ENCODE results near the gene ADNP2.

DNA sequence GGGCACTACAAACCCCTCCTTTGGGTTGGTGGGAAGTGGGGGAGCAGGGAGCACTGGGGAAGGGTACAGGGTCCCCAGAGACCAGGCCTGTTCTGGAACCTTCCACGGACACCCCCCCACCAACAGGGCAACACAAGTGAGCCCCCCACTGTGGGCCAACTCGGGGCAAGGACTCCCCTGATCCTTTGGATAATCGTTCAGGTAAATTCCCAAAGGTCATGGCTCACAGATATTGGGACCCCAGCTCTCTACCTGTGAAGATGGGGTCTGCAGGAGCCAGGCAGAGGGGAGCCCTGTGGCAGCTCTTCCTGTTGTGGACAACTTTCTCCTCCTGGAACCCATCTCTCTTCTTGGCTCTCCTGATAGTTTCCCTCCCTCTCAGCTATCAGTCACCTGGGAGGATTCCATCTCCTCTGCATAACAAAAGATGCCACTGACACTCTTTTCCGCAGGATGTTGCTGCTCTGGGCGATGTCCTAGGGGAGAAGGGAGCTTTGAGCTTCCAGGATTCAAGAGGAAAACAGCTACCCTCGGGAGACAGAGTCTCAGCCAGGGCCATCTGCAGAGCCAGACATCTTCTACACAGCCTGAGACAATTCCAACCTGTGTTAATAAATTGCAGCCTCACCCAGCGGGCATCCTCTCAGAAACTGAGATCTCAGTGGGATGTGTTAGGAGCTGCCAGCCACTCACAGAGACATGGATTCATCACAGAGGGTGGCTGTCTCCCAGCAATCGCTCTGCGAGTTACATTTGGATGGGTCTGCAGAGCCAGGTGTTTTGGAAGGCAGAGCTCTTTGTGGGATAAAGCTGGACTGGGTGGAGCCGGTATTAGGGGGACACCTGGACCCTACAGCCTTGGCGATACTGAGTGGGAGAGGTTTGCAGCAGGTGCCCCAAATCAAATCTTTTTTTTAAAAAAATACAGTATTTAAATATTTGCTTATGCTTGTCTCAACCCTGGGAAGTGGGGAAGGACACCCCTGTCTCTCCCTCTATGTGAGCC lies 35.3 kb downstream of the MBP start:
- PRO-cap: no peak

- PRO-cap: unidirectional peak, minus-strand start at chr18:77106475
Observed at GRCh38 chr18:77105937-77106871, 26.4 kb downstream of the MBP start.

DNA sequence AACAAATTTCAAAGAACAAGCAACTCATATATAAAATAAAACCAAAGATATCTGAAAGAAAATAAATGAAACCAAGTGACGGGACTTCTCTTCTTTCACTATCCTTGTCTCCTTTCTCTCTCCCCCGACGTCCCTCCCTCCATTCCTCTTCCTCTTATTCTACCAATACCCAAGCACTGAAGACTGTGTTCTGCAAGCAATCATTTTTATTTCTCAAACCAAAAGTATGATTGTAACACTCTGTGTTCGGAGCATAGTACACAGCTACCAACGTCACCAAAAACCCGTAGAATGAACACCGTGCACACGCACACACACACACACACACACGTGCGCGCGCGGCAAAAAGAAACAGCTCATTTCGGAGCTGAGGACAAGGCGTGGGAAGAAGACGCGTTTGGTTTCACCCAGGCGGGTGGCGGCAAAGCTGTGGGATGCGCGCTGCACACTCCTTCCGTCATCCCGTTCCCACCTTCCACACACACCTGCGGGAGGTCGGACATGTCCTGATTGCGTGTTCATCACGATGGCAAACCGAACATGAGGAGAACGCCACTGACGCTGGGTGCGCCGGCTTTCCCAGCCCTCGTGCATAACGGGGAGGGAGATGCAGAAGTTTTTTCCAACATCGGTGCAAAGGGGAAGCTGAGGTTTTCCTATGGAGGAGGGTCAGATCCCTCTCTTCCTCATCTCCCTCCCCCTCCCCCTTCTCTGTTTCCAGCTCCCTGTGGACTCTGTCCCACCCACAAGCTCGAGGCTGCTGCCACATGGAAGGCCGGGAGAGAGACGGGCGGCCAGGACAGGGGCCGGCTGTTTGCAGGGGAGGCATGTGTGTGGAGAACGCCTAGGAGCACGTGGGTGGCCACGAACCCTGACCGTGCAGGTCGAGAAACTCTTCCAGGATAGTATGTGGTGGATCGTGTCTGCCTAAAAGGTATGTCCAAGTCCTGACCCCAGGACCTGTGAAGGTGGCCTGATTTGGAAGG lies 20.4 kb downstream of the MBP start:
- PRO-cap: bidirectional peak, plus-strand start at position 768 of the sequence, minus-strand start at position 594 of the sequence

DNA sequence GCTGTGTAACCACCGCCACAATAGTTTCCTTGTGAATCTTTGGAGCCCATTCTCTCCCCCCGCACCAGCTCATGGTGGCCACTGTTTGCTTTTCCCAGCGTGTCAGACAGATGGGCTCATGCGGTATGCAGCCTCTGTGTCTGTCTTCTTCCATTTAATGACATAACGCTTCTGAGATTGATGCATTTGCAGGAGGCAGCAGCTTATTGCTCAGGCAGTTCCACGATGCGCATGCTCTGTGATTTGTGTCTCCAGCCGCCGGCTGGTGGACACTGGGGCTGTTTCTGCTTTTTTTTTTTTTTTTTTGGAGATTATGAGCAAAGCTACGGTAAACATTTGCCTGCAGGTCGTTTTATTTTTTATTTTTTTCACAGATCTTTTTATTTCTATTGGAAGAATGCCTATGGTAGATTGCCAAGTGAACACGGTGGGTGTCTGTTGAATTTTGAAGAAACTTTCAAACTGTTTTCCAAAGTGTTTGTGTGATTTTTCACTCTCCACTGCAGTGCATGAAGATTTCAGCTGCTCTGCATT lies 117.8 kb downstream of the GALR1 start:
- PRO-cap: no peak

GRCh38 chr18:79068129-79068923 lies 868 bp upstream of the ATP9B start:
- PRO-cap: no peak

DNA sequence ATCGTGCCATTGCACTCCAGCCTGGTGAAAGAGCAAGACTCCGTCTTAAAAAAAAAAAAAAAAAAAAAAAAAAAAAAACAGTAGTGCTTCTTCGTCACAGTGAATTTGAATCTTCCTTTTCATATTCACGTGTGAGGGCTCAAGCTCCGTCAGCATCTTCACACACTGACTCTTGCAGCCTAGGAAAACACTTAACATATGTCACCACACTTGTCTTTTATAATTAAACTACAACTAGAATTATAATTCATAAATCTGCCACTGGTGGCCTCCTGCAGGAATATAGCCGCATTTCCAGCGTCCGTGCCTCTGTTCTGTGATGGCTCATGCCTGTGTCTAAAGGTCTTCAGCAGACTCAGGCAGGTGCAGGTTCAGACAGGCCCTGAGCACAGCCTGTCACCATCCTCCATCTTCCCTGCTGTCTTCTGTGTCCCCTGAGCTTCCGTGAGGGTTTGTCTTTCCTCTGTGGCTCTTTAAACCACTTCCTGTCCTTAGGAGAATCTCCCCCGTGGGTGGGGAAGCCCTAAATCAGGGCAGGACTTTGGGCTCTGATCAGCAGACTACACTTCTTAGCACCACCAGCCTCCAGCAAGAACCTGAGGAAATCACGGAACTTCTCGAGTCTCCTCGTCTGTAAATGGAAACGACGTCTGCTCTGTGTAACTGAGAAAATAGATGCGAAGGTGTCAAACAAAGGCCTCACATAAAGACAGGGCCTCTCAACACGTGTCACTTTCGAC lies 24.2 kb upstream of the NFATC1 start:
- PRO-cap: no peak

- PRO-cap: bidirectional peak, plus-strand start at chr18:79393778, minus-strand start at chr18:79393899; bidirectional peak, plus-strand start at chr18:79394164, minus-strand start at chr18:79394001; bidirectional peak, plus-strand start at chr18:79394511, minus-strand start at chr18:79394220
Observed at GRCh38 chr18:79393585-79394581, 1.8 kb upstream of the NFATC1 start.

DNA sequence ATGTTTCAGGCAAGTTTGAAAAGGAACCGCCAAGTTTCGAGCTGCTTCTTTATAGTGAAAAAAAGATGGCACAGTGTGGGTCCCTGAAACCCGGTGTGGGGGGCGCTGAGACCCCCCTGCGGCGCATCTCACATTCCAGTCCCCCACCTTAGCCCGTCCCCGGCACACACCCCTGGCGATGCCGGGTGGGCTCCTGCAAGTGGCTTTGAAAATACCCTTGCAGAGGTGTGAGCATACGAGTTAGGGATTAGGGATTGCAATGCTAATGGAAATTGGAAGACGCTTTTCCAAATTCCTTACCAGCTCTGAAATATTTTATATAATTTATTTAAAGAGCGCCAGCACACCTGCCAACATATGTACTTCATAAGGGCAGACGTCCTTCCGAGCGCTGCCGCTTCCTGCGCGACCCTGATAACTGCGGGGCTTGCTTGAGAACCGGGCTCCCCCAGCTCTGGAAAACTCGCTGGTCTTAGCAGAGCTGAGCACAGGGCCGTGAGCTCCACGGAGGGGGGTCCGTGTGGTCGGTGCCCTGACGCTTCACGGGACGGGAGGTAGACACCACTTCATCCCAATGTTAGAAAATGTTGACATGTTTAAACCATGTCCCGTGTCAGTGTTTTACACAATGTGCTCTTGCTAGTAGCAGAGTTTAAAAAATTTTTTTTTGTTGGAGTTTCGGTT lies 1.4 kb downstream of the NFATC1 start:
- PRO-cap: no peak

DNA sequence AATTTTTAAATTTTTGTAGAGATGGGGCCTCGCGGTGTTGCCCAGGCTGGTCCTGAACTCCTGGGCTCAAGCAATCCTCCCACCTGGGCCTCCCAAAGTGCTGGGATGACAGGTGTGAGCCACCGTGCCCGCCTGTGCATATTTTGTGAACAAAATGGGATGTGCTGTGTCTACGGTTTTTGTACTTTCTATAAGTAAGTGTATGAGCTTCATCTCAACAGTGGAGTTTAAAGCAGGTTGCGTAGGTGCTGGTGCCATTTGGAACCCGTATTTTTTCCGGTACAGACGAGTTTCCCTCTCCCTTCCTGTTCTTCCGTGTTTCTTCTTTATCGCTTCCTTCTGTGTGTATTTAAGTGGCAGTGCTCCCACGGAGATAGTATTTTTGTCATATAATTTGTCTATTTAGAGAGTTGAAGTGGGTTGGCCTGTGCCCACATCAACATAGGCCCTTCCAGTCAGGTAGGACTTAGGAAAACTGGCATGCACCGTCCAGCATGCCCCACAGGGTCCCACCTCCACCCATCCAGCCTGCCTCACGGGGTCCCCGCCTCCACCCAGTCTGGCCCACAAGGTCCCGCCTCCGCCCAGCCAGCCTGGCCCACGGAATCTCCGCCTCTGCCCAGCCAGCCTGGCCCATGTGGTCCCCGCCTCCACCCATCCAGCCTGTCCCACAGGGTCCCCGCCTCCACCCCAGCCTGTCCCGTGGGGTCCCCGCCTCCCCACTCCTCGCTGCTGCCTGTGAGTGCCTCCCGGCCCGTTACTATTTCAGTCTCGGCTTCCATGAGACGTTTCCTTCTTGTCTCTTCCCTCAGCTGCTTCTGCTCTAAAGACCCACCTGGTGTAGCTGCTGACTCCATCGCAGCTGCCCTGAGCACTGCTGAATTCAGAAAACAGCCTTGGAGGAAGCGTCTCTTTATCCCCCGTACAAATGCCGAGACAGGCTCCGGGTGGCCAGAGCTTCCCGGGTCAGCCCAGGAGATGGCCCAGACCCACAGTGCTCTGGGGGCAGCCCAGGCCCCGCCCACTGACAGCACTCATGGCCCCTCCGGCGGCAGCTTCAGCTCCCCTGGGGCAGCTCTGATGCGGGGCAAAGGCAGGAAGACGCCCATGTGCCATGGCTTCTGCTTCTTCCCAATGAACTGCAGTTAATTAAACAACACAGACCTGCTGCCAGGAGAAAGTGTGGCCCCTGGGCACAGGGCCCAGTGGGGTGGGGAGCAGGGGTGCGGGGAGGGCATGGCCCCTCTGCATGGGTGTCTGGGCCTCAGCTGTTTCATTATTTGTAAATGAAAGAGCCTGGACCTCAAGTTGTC lies 69.6 kb downstream of the NFATC1 start:
- PRO-cap: bidirectional peak, plus-strand start at position 1,074 of the sequence, minus-strand start at position 1,001 of the sequence

DNA sequence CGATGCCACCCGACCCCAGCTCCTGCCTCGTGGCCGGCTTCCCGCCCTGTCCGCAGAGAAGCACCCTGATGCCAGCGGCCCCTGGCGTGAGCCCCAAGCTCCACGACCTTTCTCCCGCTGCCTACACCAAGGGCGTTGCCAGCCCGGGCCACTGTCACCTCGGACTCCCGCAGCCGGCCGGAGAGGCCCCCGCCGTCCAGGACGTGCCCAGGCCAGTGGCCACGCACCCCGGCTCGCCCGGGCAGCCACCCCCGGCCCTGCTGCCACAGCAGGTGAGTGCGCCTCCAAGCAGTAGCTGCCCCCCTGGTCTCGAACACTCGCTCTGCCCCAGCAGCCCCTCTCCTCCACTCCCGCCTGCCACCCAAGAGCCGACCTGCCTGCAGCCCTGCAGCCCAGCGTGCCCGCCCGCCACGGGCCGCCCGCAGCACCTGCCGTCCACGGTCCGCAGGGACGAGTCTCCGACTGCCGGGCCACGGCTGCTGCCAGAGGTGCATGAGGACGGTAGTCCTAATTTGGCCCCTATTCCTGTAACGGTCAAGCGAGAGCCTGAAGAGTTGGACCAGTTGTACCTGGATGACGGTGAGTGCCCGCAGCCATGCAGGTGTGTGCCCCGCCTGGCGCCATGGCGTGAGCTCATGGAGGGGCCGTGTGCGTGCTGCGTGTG lies 90.8 kb downstream of the NFATC1 start:
- PRO-cap: no peak

DNA sequence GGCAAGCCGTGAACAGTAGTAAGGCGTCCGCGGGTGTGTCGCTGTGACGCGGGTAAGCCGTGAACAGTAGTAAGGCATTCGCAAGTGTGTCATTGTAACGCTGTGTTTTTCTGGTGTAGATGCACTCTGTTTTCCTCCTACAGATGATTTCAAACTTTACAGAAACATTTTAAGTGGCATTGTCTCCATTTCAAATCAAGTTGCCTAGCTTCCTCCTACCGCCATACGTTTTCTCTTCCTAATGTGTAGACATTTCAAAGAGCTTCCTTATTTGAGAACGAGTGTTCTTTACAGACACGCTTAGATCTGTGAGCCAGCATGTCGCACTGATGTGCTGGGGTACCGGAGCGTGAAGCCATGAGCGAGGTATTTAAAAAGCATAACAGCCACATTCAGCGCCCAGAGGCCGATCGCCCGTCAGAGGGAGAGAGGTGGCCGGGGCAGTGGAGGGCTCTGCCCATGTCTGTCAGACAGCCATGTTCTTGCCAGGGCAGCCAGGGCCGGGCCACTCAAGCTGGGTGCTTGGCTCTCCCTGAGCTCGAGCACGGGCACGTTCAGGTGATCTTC lies 100.3 kb downstream of the NFATC1 start:
- PRO-cap: no peak

DNA sequence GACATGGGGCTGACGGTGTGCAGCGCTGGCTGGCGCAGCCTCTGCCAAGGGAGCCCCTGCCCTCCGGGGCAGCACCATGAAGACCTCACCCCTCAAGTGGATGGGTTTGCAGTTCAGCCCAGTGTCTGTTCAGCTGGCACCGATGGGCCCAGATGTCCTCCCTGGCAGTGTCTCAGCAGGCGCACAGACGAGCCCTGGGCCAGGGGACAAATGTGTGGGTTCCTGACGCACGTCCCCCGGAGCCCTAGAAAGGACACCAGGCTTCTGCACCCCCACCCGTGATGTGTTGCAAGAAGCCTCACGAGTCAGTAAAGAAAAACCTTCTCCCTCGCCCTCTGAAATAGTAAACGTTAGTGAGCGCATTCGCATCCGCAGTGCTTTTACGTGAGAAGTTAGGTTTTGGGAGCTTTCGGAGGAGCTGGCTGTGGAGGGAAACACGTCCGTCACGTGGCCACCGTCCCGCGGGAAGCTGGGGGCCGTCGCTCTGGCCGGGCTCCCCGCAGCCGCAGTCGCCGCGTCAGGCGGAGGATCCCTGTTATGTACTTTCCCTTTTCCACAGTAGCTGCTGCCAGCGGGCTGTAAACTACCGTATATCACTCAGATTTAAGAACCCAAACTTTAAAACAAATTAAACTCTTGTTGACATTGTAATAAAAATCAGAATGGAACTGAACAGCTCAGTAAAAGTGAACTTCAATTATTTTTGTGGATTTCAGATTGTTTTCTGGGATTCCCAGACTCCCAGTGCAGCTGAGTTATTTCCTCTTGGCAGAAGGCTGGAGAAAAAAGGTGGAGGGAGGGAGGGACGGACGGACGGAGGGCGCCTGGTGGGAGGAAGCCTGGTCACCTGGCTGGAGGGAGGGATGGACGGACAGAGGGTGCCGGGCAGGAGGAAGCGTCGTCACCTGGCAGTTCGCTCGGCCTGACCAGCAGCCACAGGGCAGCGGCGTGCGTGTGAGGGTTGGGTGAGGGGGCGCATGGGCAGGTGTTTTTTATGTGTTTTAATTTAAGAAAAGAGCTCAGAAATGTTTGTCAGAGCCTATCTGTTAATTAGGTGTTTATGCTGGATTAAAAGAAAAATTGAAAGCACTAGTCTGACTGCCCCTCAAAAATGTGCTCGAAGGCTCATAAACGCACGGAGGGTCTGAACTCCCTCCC lies 112.1 kb downstream of the NFATC1 start:
- PRO-cap: no peak

DNA sequence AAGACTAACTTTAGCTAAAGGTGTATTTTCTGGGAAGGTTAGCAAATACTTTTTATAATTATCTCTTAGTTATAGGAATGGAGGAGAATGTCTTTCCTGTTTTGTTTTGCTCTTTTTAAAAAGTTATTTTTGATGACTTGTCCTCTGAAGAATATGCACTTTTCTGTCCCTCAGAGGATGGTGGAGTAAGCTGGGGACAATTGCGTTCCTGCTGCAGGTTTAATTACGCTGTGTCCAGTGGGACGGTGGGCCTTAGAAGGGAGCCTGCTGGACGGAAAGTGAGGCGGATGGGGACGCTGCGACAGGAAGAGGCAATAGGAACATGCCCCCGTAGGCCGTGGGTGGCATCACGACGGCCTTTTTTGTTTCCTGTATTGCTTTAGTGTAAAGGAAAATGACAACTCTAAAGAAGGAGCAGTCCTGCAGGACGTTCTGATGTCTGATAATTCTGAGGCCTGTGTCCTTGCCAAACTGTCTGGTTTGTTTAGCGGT lies 121.5 kb downstream of the NFATC1 start:
- PRO-cap: no peak

GRCh38 chr18:79690585-79691119 lies 11.0 kb downstream of the CTDP1 start:
- PRO-cap: no peak

DNA sequence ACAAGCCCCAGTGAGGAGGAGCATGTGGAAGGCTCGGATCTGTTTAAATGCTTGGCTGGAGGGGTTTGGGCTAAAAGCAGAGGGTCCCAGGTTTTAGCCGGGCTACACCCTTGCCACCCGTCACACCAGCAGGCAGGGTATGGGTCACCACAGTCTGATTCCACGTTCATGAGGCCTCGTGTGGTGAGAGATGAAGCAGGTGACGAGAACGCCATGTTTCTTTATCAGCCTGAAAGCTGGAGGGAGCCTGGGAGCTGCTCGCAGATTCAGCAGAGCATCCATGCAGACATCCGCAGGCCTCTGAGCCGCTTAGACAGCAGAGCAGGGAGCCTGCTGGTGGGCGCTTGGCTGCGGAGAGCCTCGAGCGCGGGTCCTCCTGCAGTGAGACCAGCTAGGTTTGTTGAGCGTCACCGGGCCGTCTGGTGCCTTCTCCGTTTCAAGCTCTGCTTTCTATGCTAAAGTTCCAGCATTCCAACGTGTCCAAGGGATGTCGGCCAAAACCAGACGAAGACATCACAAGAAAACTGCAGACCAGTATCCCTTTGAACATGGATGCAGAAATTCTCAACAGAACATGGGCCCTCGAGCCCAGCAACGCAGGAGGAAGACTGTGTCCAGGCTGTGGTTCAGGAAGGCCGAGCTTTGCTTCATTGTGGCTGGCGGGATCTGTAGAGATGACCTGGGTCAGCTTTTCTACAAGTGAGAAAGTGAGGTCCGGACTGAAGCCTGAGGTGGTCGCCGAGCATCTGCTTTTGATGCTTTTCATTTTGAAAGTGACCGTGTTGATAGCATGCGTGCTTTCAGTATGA lies 27.7 kb downstream of the CTDP1 start:
- PRO-cap: no peak

- PRO-cap: no peak
Observed at GRCh38 chr18:79791337-79792080, 6.2 kb upstream of the KCNG2 start.

DNA sequence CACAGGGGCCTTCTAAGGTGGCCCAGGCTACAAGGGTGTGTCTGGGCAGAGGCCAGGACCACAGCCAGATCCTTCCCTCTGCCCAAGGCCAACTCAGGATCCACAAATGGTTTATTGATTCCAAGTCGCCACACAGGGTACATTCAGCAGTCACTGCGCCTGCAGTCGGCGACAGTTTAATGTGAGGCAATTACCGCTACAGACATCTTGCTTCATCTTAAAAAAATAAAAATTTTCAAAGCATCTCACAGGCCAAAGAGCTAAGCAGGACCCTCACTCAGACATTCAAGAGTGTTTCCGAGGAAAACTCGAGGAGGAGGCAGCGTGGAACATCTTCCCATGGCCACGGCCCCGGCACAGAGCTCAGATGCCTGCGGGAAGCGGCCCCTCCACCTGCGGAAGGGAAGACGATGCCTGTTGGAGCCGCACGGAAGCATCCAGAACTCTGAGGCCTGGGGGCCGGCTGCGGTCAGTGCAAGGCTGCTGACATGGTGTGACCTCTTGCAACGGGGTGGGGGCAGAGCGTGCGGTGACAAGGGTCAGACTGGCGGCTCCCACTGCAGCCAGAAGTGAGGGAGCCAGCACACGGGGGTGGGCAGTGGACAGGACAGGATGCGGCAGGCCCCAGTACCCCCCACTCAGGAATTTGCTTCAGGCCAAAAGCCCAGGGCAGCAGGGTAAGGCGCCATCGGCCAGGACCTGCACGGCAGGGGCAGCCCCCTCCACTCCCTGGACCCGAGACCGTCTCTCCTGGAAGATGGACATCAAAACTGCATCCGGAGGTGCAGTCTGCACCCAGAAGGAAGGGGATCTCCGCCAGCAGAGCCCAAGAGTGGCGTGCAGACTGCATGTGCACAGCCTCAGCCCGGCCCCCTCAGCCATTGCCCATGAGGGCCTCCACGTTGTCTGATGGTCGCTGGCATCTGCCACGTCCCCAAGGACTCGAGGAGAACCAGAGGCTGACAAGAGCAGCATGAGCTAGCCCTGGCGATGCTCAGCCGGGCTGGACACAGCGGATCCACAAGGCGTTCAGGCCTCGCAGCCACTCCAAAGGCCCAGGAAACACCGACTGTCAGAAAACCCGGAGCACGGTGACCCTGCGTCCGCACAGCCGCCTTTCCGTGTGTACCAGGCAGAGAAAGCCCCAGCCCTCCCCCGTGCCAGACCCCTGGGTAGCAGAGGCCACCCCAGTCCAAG lies 48.7 kb downstream of the SLC66A2 start:
- PRO-cap: no peak

DNA sequence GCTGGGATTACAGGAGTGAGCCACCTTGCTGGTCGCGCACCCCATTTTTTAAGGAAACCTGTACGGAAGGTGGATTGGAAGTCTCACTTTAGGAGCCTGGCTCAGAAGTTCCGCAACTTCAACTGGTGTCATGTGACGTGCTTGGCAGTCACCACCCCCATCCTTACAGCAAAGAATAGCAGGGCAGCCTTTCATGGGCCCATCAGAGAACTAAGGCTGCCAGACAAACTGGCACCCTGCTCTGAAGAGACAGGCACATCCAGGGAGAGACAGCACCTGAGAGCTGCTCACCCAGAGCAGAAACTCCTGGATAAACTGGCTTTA lies 3.4 kb upstream of the SLC66A2 start:
- PRO-cap: no peak

DNA sequence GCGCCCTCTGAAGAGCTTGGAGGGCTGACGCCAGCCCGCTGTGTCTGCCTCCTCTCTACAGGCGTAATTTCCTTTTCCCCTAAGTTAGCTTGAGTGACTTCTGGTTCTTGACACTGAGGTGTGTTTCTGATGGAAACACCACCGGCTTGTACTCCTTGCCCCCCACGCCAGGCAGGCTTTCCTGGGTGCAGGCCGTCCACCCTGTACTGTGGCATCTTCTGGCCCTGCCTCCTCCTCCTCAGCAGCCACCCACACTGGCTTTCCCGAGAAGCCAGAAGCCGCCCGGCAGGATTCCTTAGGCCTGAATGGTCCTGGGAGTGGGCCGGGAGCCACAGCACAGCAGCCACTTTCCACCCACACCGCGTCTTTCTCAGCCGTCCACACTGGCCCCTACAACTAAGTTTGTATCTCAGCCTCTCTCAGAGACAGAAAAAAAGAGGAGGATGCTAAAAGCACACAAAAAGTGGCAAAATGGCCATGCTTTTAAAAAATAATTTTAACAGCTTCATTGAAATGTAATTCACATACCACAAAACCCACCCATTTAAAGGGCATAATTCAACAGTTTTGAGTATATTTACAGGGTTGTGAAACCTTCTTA lies 2.1 kb upstream of the HSBP1L1 start:
- PRO-cap: no peak

DNA sequence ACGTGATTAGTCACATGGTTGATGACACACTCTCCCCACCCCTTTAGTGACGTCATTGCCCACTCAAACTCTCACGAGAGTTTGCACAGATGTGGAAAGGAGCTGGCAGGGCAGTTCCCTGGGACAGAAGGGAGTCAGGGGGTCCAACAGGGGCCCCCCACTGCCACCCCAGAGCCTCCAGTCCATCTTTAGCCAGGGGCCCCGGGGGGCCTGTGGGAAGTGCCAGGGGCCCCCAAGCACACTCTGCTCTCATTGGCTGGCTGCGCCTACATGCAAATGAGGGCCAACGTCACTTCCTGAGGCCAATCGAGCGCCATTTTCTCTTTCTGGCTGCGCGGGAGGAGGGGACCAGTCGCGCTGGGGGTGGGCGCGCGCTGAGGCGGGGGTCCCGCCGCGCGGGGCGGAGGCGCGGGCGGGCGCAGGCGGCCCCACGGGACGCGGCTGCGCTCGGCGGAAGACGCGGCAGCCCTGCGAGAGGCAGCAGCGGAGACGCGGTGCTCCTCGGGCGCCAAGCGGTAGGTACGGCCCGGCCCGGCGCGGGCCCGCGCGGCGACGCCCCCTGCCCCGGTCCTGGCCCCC lies at the start of gene ADNP2:
TSS of gene ADNP2 (plus strand) at position 305 of the 579 bp plus-strand sequence.
- PRO-cap: unidirectional peak, plus-strand start at position 327 of the sequence

Data from vermiform appendix (tissue), 1 donor.